CD14-positive monocyte (primary cell): ENCODE measurements around the gene HSPA5.

- CAGE, long polyA plus RNA: no peak
These were observed 14.9 kb downstream of the ARPC5L start for GRCh38 chr9:124876657-124877317.

DNA sequence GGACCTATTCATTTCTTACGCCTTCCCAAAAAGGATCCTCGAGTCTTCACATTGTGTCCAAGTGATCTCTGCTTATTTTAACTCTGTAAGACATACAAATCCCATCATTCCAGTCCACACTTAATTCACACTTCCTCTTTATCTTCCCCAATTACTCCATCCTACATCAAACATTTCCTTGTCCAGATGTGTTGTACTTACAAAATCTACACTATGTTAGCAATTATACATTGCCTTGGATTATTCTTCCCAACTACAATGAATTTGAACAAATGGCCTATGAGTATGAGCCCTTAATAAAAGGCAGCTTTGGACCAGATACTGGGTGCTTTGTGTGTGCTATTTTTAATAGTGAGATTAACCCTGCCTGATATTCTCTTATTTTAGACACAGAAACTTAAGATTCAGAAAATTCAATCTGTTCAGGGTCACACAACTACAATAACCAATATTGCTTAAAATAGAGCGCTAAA, 1.8 kb upstream of the SCAI start:
- CAGE, long polyA plus RNA: no peak

DNA sequence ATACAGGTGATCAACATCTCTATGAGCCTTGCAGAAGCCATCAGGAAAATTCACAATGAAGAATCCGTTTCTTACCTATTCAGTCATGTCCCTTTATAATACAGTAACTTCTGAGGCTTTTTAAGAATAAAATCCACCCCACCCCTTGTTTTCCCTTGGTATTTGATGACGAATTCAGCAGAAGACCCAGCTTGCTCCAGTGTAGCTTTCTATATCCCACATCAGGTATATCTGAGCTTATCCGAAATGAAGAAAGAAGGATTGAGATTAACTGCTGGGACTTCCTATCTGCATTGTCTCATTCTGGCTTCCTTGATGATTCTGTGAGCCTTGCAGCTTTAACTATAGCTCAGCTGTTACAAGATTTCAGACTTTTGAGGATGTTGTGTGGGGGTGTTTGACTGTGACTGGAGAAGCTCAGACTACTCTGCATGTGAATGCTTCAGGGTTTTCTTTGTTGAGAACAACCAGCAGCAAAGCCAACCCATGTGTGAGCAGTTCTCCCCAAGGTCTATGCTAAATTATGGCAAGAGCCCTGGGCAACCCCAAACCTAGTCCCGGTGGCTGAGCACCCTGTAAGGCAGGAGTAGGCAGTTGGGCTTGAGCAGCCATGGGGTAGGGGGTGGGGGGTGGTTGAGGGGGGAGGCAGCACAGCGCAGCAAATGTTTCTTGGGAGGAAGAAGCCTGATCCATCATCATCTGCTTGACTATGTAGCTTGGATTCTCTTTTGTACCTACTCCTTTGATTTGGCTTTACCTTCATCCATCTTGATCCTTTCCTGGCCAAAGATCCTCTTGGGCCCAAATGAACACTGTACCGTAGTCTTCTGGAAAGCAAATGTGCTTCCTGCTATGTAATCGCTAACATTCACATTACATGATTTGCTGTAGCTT, 8.4 kb upstream of the SCAI start:
- CAGE, long polyA plus RNA: no peak

DNA sequence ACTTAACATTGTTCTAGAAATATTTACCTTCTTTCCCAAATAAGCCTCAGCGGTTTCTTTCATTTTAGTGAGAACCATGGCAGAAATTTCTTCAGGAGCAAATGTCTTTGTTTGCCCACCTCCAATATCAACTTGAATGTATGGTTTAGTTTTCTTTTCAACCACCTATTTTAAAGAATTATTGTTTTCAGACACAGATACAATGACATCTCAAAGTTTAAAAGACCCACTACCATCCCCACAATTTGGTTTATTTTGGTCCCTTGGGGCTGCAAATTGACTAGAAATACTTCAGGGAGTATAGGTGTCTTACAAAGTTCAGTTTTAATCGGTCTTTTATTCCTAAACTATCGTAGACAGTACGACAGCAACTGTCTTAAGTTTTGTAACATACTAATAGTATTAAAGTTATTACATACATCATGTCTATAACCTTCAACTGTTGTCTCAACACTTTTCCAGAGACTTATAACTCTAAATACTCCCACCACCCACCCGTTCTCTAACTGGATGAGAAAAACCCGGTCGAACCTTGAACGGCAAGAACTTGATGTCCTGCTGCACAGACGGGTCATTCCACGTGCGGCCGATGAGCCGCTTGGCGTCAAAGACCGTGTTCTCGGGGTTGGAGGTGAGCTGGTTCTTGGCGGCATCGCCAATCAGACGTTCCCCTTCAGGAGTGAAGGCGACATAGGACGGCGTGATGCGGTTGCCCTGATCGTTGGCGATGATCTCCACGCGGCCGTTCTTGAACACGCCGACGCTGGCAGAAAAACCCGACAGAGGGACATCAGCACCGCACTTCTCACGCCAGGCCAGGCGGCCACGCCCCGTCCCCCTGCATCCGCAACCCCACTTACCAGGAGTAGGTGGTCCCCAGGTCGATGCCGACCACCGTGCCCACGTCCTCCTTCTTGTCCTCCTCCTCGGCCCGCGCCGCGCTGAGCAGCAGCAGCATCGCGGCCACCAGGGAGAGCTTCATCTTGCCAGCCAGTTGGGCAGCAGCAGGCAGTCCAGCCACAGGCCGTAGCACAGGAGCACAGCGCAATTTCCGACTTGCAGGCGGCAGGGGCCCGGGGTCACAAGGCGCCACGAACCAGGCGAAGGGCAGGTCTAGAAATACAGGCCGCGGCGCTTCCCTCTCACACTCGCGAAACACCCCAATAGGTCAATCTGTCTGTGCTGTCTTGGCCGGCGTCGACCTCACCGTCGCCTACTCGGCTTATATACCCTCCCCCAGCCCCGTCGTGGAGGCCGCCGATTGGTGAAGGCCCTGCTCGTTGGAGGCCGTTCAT, at the start of gene HSPA5:
TSS of gene HSPA5 (minus strand) at position 1,199 of the 1,295 bp plus-strand sequence.
- CAGE, long polyA plus RNA: start-site peak on the minus strand centred at position 701 of the sequence, 179 bp wide, 218 and 382 reads in 2 replicates; start-site peak on the minus strand centred at position 1,191 of the sequence, 23 bp wide, 143 and 1,964 reads in 2 replicates

GRCh38 chr9:125259218-125259544, 2.4 kb upstream of the GAPVD1 start:
- CAGE, long polyA plus RNA: no peak

DNA sequence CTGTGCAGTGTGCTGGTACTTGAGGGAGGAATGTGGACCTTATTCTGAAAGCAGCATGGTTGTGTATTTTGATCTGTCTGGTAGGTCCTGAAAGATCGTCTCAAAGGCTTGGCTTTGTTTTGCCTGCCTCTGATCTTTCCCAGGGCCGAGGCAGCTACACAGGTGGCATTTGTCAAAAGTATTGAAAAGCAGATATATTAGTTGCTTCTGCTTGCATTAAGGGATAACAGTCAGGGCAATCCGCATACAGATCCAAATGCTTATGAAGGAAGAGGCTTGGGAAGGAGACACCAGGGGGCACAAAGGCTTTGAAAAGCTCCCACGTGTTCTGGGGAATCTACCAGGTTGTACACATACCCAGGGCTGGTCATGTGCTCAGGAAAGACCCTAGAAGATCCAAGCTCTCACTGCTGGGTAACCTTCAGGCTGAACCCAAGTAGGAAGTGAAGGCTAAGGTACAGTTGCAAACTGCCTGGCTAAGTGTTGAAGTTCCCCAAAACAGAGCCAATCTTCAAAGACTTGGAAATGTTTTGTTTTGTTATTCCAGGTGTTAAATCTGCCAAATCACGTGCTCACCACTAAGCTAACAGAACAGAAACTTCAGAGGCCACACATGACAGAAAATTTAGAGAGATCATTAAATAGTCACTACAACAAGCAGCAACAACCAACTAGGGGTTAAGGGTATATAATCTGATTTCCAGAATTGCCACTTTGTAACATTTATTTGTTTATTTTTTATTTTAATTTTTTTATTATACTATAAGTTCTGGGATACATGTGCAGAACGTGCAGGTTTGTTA, 54.0 kb downstream of the GAPVD1 start:
- CAGE, long polyA plus RNA: no peak

DNA sequence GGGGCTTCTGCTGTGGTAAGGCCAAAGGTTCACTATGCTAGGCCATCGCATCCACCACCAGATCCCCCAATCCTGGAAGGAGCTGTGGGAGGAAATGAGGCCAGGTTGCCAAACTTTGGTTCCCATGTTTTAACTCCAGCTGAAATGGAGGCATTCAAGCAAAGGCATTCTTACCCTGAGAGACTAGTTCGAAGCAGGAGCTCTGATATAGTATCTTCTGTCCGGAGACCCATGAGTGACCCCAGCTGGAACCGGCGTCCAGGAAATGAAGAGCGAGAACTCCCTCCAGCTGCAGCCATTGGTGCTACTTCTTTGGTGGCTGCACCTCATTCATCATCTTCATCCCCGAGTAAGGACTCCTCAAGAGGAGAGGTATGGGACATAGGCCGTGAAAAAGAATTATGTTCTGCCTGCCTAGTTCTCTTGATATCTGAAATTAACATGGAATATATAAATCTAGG, 75.6 kb downstream of the GAPVD1 start:
- CAGE, long polyA plus RNA: no peak

- CAGE, long polyA plus RNA: no peak
These were observed 146.0 kb downstream of the GAPVD1 start for GRCh38 chr9:125407607-125407949.

GRCh38 chr9:125475315-125475860, 213.8 kb downstream of the GAPVD1 start:
- CAGE, long polyA plus RNA: no peak

GRCh38 chr9:125486157-125487315, 220.5 kb downstream of the MAPKAP1 start:
- CAGE, long polyA plus RNA: no peak

GRCh38 chr9:125513572-125514746, 193.0 kb downstream of the MAPKAP1 start:
- CAGE, long polyA plus RNA: no peak

- CAGE, long polyA plus RNA: no peak
These were observed 75.3 kb downstream of the MAPKAP1 start for GRCh38 chr9:125631726-125632098.

GRCh38 chr9:125745716-125746432, 1.3 kb upstream of the PBX3 start:
- CAGE, long polyA plus RNA: no peak

- CAGE, long polyA plus RNA: no peak
These were observed 74.1 kb downstream of the PBX3 start for GRCh38 chr9:125821088-125821762.

- CAGE, long polyA plus RNA: no peak
These were observed 142.5 kb downstream of the PBX3 start for GRCh38 chr9:125889489-125890277.

DNA sequence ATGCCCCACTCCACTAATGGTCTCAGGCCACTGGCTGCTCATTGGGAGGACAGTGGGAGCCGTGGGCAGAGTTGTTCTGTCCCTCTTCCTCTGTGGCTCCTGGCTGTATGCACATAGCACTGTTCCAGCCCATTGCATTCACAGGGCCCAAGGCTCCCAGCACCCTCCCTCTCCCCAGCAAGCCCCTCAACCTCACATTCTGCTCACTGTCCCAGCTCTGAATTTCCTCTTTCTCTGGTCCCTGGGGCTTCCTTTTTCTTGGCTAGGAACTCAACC, 17.2 kb upstream of the MVB12B start:
- CAGE, long polyA plus RNA: no peak

DNA sequence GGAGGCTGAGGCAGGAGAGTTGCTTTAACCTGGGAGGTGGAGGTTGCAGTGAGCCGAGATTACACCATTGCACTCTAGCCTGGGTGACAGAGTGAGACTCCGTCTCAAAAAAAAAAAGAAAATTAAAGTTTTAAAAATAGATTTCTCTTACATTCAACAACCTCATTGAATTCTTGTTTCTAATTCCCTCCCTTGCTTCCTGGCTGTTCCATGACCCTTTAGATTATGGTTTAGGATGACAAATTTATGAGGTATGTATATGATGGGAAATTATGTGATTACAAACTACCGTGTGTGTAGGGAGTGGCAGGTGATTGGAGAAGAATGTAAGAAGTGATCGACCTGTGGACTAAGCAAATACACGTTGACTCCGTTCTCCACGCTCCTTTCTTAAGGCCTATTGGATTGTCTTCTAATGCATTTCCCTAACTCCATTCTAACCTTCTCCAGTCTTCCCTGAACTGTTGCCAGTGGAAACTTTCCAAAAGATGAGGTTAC, 36.5 kb downstream of the MVB12B start:
- CAGE, long polyA plus RNA: no peak

GRCh38 chr9:126367674-126368182, 41.1 kb downstream of the MVB12B start:
- CAGE, long polyA plus RNA: no peak

DNA sequence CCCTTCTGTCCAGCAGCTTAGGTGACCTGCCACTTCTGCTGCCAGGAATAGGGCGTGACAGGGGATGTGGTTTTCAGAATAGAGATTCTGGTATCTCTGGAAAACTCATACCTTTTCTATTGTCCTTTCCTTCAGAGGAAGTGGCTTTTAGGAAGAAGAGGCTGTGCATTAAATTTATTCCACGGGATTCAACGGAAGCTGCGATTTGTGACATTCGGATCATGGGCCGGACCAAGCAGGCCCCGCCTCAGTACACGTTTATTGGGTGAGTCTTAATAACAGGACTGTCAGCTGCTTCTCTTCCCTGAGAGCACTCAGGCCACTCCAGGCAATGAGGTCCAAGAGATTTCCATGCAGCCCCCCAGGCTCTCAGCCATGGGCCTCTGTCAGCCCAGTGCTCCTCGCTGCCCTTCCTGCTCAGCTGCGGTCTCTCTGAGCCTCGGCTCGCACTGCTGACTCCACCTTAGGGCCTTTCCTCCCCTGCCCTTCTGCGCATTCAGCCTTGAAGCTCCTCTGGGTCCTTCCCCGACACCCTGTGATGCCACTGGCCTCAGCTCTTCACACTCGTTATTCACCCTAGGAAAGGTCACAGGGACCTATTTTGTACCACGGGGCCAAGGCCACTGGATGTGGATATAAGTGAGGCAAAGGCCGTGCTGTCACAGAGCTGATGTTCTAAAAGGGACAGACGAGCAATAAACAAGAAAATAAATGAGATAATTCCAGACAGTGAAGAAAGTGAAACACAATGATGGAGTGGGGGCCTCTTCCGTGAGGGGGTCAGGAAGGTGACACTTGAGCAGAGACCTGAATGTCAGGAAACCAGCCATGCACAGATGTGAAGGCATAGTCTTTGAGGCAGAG, 65.5 kb downstream of the MVB12B start:
- CAGE, long polyA plus RNA: no peak

GRCh38 chr9:126395385-126395663, 68.7 kb downstream of the MVB12B start:
- CAGE, long polyA plus RNA: no peak